Metastatic Pancreatic Carcinoma in the Ovary (tissue), 1 donor: ENCODE measurements around a stretch of chr10.

- PRO-cap, result no peak
Measured at GRCh38 chr10:86377055-86377606, 10.5 kb upstream of the GRID1 start.

- PRO-cap, result no peak
Measured at GRCh38 chr10:86740804-86741003, 15.7 kb upstream of the BMPR1A start.

GRCh38 chr10:86757706-86758035 lies 1.3 kb downstream of the BMPR1A start:
- PRO-cap, result no peak

- PRO-cap, result no peak
Measured at GRCh38 chr10:86841862-86842675, 85.7 kb downstream of the BMPR1A start.

DNA sequence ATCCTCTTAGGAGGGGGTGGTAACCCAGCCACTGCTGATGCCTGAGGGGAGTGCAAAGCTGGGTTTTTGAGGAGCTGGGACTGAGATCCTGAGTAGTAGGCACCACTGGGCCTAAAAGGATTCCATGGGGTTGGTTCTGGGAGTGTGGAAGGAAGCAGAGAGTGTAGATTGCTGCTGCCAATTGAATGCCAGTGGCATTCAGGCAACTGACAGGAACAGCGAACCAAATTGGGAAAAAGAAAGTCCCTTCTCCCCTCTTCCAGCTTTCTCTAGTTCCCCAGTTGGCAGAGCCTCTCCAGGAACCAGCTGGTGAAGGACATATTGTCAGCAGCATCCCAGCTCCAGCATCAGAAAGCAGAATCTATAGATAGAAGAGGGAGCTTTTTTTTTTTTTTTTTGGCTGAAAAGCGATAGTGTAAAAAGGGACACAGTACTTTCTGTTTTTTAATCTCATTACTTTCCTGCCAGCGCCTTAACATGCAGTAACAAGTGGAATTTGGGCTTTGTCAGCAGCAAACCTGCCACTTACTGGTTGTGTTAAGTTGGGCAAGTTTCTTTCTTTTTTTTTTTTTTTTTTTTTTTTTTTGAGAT lies 91.5 kb downstream of the MMRN2 start:
- PRO-cap, result no peak

GRCh38 chr10:86872565-86873235 lies 84.7 kb downstream of the MMRN2 start:
- PRO-cap, result no peak

GRCh38 chr10:86969712-86970076 lies 1.4 kb downstream of the ADIRF start:
- PRO-cap, result no peak

DNA sequence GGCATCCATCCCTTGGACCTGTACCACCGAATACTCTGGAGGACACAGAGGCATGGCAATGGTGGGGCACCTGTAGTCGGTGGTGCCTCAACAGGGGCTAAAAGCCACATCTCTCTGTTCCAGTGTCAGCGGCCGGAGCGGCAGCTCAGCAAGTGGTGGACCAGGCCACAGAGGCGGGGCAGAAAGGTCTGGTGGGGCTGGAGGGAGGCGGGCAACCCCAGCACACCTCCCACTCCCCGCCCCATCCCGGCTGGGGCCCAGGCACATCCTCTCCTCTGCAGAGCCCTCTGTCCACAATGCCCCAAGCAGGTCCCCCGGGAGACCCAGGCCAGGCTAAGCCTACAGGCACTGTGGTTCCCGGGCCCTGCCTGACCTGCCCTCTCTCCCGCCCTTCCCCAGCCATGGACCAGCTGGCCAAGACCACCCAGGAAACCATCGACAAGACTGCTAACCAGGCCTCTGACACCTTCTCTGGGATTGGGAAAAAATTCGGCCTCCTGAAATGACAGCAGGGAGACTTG lies 1.9 kb downstream of the ADIRF start:
- PRO-cap, result no peak

GRCh38 chr10:86980820-86981538 lies 12.7 kb downstream of the ADIRF start:
- PRO-cap, result no peak

DNA sequence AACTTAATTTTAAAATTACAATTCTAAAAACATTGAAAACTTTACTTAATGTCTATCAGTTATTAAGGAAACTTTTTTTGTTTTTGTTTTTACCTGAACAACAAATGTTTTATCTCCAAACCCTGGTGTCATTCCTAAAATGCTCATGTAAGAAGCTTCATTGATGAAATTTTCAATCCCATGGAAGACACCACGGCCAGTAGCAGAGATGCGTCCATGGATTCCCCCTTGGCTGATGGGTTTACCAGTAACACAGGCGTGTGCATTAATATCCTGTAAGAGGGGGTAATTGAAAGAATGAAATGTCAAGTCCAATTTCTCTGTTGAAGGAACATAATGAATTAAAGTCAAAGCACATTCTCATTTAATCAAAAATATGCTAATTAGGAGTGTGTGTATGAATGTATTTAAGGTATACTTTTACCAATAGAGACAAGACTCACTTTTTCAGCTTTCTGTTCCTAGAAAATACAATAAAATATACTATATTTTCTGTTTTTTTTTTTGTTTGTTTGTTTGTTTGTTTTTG lies 32.0 kb downstream of the GLUD1 start:
- PRO-cap, result no peak

DNA sequence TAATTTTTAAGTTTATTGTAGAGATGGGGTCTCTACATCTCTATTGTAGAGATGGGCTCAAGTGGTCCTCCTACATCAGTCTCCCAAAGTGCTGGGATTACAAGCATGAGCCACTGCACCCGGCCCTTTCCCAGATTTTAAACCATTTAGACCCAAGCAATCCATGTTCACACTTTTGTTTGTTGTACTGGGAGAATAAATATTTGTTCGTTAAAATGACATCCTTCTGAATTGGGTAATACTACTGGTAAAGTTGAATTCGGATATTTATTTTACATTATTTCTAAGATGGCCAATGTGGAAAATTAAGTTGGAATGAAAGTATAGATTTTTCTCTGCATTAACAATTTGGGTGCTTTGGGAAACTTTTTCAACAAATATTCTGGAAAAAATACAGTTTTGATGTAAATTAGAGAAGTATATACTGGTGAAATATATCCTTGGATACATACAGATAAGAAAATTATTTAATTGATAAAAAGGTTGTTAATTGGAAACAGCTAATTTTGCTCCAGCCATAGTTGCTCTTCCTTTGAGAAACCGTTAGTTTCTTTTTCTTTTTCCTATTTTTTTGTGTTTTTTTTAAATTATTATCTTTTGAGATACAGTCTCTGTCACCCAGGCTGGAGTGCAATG lies 52.9 kb downstream of the MINPP1 start:
- PRO-cap, result no peak

- PRO-cap, result no peak
Measured at GRCh38 chr10:87721843-87722188, 62.1 kb downstream of the PAPSS2 start.

GRCh38 chr10:87879843-87880581 lies 16.6 kb downstream of the PTEN start:
- PRO-cap, result no peak

GRCh38 chr10:87886732-87887300 lies 23.4 kb downstream of the PTEN start:
- PRO-cap, result no peak

DNA sequence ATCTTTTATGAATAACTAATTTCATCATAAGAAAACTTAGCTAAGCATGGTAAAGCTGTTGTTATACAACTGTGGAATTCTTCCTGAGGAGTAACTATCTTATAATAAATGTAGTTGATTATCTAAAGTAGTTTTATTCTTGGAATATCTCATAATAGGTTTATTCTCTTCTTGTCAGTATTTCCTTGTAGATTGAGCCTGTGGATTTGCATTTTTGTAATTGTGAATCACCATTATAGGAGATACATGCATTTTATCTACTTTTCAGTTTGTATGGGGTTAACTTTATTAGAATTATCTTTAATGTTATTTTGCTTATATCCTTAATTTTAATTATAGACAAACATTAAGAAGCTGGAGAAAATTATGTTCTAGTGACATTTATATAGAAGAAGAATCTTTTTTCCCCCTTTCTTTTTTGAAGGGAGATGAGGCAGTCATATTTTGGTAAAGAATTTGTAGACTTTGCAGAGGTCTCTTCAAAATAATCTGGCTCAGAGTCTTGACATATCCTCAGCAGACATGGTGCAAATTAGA lies 74.8 kb downstream of the PTEN start:
- PRO-cap, result no peak

DNA sequence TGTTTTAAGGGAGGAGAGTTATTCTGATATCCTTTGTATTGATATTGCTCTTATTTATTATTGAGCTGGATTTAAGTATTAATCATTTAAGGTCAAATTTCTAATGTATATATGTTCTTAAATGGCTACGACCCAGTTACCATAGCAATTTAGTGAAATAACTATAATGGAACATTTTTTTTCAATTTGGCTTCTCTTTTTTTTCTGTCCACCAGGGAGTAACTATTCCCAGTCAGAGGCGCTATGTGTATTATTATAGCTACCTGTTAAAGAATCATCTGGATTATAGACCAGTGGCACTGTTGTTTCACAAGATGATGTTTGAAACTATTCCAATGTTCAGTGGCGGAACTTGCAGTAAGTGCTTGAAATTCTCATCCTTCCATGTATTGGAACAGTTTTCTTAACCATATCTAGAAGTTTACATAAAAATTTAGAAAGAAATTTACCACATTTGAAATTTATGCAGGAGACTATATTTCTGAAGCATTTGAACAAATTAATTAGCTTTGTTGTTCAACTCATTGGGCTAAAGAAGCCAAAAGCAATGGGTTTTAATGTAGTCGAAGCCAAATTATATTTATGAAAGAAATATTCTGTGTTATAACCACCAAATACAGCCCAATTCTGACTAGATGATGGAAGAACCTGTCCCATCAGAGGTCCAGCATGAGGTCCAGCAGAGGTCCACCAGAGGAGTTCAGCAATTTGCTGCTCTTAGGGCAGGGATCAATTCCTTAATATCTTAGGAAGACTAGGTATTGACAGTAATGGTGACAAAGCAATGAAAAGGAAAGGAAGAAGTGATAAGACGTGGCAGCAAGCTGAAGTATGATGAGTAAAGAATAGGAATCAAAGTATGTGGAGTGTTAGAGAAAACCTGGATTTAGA lies 88.7 kb downstream of the PTEN start:
- PRO-cap, result no peak

DNA sequence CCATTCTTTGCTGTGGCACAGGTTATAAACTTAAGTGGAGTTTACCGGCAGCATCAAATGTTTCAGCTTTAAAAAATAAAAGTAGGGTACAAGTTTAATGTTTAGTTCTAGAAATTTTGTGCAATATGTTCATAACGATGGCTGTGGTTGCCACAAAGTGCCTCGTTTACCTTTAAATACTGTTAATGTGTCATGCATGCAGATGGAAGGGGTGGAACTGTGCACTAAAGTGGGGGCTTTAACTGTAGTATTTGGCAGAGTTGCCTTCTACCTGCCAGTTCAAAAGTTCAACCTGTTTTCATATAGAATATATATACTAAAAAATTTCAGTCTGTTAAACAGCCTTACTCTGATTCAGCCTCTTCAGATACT lies 104.8 kb downstream of the PTEN start:
- PRO-cap, result no peak

- PRO-cap, result no peak
Measured at GRCh38 chr10:88067591-88068307, 204.3 kb downstream of the PTEN start.

DNA sequence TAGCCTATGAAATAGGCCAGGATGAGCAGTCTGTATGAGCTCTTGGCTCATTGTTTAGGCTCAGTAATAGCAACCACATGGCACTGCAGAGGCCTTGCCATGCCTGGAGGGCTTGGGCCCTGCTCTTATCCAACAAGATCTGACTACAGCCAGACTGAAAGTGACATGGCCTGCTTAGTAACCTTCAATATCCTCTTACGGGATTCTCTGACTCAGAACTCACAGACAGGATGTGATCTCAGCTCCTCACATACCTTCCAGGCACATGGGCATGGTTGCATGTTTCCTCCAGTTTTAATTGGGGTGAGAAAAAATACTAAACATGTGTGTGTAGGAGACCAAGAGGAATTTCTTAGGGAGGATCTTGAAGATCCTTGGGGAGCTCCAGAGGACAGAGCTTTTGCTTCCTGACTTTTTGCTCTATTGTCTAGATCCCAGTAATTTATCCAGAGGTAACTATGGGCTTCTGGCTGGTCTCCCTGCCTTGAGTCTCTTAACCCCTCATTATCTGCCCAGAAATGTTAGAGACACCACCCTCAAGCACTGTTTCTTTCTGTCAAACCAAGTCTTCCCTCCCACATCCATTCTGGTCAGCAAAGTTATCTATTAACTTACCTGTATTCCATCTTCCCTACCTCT lies 289.5 kb downstream of the PTEN start:
- PRO-cap, result no peak

GRCh38 chr10:88255943-88256919 lies 326.9 kb downstream of the RNLS start:
- PRO-cap, result no peak